SUDHL5 (cell line): Measurements from ENCODE around the genes RIPOR2, H3C1 and H3C2.

DNA sequence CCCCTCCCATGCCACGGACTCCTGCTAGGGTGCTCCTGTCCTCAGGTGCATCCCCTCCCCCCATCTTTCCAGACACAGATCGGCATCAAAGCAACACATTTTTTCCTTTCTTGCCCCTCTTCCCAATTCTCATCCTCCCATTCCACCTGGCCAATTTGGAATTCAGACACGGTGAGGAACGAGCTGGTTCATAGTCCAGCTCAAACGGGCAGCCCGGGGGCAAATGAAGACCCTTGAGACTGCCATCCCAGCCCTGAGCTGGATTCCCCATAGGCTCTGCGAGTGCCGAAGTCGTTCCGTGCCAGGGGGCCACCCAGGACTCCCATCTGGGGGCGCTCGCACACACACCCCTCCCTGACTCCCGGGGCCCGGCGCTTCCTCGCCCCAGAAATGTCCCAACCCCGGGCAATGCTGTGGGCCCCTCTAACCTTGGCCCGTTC lies 25.6 kb downstream of the RIPOR2 start:
- PRO-cap, result no peak

- PRO-cap, result unidirectional peak, plus-strand start at chr6:24919763
Observed at GRCh38 chr6:24919448-24919991, 16.2 kb downstream of the RIPOR2 start.

- PRO-cap, result no peak
Observed at GRCh38 chr6:24922875-24923137, 13.0 kb downstream of the RIPOR2 start.

- PRO-cap, result no peak
Observed at GRCh38 chr6:24928357-24928725, 7.4 kb downstream of the RIPOR2 start.

GRCh38 chr6:24935636-24936228 lies at the start of gene RIPOR2:
TSS of gene RIPOR2 (minus strand) at chr6:24935960.
- PRO-cap, result bidirectional peak, plus-strand start at chr6:24936049, minus-strand start at chr6:24935960

GRCh38 chr6:24936451-24937289 lies 910 bp upstream of the RIPOR2 start:
- PRO-cap, result bidirectional peak, plus-strand start at chr6:24936922, minus-strand start at chr6:24936759

DNA sequence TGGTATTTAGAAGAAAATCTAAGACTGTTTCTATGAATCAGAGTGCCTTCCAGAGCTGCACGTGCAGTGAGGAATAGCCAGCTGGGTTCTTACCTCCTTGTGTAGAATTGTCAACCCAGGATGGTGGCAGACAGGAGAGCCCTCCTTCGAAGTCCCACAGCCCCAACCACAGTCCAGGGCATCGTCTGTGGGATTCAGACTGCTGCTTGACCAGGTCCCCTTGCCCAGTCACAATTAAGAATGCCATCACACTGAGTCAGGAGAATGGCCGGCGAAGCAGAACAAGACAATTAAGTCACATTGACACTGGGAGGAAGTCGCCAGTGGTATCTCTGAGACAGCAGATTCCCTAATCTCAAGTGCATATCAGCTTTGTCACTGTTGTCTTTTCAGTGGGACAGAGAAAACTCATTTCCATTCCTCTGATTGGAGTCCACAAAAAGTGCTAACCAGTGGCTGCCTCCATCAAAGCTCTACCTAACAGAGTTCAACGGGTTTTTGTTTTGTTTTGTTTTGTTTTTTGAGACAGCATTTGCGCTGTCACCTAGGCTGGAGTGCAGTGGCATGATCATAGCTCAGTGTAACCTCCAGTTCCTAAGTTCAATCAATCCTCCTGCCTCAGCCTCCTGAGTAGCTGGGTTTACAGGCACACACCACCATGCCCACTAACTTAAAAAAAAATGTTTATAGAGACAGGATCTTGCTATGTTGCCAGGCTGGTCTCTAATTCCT lies 100.3 kb upstream of the RIPOR2 start:
- PRO-cap, result no peak

DNA sequence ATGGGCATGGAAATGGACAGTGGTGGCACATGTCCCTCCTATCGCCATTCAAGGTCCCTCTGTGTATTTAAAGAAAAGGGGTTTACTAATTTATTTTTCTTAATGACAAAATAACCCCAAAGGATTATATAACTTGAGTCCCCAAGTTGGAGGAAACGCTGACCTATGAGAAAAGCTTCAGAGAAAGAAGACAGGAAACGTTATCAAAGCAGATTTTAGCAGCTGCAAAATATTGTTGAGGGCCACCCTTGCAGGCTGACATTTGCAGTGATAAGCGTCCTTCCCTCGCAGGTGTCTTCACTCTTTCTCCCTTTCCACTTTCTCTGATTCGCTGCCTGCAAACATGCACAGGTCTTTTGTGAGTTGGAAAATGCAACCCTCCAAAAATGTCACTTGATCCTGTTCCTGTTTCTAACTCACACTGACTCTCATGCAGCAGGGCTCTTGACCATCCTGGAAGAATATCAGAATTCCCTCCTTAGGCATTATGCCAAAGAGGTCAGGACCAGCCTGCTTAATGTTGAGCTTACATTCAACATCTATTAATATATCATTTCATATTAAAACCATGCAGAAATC lies 103.3 kb upstream of the RIPOR2 start:
- PRO-cap, result unidirectional peak, minus-strand start at position 325 of the sequence

DNA sequence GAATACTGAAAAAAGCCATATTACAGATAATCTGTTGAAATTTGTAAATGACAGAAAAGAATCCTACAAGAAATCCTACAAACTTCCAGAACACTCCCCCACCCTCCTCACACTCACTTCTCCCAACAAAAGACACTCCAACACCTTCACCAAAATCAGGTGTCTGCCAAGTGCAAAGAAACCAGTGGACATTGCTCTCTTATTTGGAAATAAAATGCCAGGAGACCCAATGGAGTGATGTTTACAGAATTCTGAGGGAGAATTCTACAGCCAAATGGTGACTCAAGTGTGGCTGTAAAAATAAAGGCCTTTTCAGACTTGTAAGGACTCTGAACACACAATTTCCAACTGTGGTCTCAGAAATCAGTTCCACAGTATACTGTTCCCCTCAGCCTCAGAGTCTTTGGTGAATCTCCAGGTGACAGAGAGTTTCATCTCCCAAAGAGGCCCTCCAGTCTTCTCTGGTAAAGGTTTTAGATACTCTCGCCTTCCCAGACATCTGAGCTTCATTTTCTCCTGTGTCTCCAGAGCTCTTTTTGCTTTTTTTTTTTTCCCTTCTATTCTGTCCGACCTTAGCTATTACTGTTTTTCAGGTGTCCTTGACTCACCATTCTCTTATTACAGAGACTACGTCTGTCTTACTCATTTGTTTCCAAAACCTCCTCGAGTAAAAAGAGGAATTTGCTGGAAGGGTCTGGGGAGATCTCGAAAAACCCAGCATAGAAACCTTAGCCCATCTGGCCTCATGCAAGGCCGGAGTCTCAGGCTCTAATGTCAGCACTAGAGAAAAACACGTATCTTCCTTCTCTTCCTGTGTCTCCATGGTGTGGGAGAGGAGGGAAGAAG lies 109.4 kb upstream of the CARMIL1 start:
- PRO-cap, result no peak

- PRO-cap, result no peak
Observed at GRCh38 chr6:25232388-25233154, 46.6 kb upstream of the CARMIL1 start.

DNA sequence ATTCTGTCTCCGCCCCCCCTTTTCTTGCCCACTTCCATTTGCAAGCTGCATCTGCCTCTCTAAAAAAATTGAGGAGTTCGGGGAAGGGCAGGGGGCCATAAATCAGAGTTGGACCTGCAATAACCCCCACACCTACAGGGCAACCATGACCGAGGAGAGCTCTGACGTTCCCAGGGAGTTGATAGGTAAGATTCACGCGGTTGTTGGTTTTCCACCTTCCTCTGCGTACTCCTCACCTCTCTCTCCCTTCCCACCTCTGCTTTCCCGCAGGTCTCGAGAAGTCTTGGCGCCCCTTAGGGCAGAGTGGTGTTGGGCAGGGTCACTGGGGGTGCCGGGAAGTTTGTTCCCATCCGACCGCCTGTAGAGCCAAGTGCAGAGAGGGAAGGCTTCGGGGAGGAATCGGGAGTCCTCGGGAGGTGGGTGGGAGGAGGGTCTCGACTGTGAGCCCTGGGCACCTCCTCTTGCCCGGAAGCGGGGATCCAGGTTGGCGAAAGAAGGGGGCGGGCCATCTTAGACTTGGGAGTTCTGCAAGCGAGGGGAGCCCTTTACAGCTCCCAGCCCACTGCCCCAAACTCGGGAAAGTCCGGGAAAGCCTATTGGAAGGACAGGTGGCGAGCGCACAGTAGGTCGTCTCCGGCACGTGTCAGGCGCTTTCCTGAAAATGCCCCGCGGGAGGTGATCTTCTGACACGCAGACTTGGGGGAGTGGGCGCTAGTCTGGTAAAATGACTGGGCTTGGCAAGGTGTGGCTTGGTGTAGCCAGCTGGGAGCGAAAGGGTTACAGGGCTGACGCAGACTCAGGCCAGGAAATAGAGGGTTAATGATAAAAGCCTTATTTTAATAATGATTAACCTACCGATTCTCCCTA lies 710 bp downstream of the CARMIL1 start:
- PRO-cap, result no peak

- PRO-cap, result no peak
Observed at GRCh38 chr6:25287565-25288177, 8.5 kb downstream of the CARMIL1 start.

DNA sequence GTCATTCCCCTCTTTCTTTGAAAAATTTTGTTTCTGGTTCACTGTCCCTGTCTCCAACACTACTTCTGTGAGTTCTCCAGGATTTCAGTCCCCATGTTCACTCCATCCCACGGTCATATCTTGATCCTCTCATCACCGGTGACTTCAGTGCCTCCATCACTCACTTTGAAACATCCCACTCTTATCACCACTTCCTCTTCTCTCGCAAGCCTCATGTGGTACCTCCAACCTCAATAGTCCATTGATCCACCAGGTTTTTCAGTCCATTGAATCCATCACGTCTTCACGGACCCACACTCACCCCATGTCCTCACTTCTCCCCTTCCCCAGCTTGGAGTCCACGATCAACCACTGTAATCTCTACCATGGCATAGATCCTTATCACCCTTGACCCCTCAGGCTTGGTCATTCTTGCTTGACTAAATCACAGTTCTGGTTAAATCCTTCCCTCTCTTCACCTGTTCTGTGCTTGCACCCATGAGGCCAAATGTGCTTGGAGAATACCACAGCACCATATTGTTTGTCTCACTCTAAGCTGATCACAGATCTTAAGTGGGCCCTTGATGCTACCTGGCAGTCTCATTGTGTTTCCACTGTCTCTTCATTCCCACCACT lies 64.9 kb downstream of the CARMIL1 start:
- PRO-cap, result no peak

GRCh38 chr6:25661117-25661627 lies 9.2 kb downstream of the SCGN start:
- PRO-cap, result no peak

DNA sequence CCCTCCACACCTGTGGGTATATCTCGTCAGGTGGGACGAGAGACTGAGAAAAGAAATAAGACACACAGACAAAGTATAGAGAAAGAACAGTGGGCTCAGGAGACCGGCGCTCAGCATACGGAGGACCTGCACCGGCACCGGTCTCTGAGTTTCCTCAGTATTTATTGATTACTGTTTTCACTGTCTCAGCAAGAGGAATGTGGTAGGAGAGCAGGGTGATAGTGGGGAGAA lies 6.1 kb upstream of the SLC17A4 start:
- PRO-cap, result no peak

DNA sequence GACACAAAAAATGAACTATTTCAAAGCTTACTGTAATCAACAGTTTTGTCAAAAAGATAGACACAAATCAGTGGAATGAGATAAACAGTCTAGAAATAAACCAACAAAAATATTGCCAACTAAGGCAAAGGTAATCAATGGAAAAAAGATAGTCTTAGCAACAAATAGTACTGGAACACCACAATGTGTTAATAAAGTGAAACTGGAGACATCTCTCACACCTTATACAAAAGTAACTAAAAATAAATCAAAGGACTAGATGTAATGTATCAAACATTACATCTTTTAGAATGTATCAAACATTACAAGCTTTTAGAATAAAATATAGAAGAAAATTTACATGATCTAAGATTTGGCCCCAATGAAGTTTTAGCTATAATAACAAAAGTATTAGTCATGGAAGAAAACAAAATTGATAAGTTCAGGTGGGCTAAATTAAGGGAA lies 26.3 kb upstream of the SLC17A3 start:
- PRO-cap, result no peak

- PRO-cap, result no peak
Observed at GRCh38 chr6:26019785-26020070, 523 bp upstream of the H3C1 start.

DNA sequence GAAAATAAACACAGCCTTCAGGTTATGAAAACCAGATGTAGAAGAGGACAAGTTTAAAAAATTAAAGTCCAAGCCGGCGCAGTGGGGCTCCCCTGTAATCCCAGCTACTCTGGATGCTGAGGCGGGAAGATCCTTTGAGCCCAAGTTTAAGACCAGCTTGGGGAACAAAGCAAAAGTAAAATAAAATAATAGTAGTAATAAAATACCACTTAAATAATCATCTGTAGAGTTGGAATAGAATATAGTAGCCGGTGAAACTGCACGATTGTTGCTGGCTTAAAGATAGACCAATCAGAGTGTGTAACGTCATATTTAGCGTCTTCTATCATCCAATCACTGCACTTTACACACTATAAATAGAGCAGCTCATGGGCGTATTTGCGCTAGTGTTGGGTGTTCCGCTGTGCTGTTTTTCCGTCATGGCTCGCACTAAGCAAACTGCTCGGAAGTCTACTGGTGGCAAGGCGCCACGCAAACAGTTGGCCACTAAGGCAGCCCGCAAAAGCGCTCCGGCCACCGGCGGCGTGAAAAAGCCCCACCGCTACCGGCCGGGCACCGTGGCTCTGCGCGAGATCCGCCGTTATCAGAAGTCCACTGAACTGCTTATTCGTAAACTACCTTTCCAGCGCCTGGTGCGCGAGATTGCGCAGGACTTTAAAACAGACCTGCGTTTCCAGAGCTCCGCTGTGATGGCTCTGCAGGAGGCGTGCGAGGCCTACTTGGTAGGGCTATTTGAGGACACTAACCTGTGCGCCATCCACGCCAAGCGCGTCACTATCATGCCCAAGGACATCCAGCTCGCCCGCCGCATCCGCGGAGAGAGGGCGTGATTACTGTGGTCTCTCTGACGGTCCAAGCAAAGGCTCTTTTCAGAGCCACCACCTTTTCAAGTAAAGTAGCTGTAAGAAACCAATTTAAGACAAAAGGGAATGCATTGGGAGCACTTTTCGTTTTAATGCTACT lies at the start of gene H3C1:
H3C1 (plus strand) TSS at position 381 of the 963 bp plus-strand sequence.
- PRO-cap, result unidirectional peak, plus-strand start at position 383 of the sequence; bidirectional peak, plus-strand start at position 796 of the sequence, minus-strand start at position 585 of the sequence

DNA sequence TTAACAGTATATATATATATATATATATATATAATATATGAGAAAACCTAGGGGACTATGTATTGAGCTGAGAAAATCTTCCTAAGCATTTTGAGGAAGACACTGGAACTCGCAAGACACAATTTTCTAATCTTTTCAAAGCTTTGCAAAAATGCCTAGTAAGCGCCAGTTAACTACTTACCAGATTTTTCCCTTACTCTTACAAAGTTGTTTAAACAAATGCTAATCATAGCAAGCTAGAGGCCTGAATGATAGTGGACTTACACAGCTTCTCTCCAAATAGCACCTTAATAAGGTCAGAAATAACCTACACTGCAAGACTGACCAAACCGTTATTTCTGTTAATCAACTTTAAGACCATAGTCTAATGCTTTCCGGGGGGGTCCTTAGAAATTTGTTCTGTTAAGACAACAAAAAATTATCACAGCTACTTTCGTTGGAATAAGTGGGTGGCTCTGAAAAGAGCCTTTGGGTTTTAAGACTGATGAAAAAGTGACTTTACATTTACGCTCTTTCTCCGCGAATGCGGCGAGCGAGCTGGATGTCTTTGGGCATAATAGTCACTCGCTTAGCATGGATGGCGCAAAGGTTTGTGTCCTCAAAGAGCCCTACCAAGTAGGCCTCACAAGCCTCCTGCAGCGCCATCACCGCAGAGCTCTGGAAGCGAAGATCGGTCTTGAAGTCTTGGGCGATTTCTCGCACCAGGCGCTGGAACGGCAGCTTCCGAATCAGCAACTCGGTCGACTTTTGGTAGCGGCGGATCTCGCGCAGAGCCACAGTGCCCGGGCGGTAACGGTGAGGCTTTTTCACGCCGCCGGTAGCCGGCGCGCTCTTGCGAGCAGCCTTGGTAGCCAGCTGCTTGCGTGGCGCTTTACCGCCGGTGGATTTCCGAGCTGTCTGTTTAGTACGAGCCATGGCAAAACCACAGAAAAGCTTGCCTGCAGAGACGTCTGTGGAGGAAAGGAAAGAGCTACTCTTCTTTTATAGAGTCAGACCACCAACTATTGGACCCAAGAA lies at the start of gene H3C2:
H3C2 (minus strand) TSS at position 954 of the 1,017 bp plus-strand sequence.
- PRO-cap, result unidirectional peak, plus-strand start at position 88 of the sequence; unidirectional peak, plus-strand start at position 229 of the sequence; unidirectional peak, minus-strand start at position 954 of the sequence

DNA sequence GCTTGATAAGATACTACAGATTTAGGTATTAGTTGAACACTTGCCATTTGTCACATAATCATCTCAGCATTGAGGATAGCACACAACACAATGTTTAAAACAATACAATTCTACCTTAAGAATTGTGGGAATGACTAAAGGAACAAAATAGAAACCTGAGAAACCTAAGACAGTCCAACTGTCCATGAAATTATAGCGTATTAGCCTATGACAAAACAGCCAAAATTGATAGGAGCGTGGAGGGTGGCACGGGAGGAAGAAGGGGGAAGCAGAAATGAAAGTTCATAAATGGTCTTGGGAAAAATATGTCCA lies 2.2 kb downstream of the H1-2 start:
- PRO-cap, result no peak